ENCODE measurements around a stretch of chr11.

GRCh38 chr11:67185497-67185929 lies 66.5 kb downstream of the KDM2A start:
- RRBS, result no CpG with 5 or more reads among the region's 9 CpGs

GRCh38 chr11:67408967-67409633 lies 5.2 kb downstream of the TBC1D10C start:
- RRBS, result 37% methylated on average over 12 of the region's 32 CpGs

- RRBS, result 14% methylated on average over 3 of the region's 11 CpGs
Measured at GRCh38 chr11:67467948-67468707, 923 bp downstream of the TMEM134 start.

GRCh38 chr11:67634714-67635248 lies 4.8 kb downstream of the TBX10 start:
- RRBS, result no CpG with 5 or more reads among the region's 15 CpGs

DNA sequence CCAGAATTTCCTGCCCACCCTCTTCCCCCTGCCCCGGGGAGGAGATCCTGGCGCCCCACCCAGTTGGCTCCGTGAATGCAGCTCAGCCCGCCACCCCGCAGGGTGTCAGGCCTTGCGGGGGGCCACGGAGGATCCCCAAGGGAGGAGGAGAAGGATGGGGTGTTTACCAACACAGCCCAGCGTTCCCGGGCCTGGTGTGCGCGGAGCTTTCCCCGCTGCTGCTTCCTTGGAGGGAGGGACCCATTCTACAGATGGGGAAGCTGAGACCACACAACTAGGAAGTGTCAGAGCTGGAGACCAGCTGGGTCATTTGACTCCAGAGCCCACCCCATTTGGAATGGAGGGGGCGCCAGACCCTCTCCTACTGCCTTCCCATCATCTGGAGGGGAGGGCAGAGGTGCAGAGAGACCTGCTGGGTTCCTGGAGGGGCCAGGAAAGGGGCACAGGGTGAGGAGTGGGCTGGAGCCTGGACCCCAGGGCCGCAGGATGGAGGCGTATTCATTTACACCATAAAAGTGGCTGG lies 386 bp downstream of the TCIRG1 start:
- RRBS, result 8% methylated on average over 1 of the region's 15 CpGs

DNA sequence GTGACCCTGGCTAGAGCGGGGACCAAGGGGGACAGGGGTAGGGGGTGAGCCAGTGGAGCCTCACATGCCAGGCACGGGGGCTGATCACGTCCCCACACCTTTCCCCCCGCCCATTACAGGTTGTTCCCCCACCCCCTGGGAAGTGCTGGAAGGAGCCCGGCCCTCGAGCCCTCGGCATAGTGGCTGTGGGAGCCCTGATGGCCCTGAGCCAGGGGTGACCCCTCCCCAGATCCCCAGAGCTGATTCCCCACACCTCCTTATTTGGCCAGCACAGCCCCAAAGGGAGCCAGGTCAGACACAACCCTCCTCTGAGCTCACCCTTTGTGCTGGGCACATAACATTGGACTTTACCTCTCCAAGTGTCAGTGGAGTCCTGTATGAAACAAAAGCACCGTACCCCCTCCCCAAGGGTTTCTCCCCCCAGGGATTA lies 863 bp downstream of the TCIRG1 start:
- RRBS, result no CpG with 5 or more reads among the region's 8 CpGs

DNA sequence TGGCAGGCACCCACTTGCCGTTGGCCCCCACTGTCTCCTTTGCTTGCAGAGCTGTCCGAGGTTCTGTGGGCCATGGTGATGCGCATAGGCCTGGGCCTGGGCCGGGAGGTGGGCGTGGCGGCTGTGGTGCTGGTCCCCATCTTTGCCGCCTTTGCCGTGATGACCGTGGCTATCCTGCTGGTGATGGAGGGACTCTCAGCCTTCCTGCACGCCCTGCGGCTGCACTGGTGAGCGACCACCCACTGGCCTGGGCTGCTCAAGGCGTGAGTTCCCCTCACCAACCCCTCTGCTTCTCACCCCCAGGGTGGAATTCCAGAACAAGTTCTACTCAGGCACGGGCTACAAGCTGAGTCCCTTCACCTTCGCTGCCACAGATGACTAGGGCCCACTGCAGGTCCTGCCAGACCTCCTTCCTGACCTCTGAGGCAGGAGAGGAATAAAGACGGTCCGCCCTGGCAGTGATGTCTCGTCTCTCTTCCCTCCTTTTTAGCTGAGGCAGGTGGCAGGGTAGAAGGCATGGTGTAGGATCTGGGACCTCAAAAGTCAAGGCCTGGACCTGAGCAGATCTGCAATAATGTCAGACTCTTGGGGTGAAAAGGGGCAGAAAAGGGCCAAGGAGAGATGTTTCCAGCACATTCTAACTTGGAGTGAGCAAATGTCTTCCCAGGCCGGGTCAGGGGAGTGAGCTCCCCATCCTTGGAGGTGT lies 11.8 kb downstream of the TCIRG1 start:
- RRBS, result 75% methylated on average over 1 of the region's 19 CpGs

DNA sequence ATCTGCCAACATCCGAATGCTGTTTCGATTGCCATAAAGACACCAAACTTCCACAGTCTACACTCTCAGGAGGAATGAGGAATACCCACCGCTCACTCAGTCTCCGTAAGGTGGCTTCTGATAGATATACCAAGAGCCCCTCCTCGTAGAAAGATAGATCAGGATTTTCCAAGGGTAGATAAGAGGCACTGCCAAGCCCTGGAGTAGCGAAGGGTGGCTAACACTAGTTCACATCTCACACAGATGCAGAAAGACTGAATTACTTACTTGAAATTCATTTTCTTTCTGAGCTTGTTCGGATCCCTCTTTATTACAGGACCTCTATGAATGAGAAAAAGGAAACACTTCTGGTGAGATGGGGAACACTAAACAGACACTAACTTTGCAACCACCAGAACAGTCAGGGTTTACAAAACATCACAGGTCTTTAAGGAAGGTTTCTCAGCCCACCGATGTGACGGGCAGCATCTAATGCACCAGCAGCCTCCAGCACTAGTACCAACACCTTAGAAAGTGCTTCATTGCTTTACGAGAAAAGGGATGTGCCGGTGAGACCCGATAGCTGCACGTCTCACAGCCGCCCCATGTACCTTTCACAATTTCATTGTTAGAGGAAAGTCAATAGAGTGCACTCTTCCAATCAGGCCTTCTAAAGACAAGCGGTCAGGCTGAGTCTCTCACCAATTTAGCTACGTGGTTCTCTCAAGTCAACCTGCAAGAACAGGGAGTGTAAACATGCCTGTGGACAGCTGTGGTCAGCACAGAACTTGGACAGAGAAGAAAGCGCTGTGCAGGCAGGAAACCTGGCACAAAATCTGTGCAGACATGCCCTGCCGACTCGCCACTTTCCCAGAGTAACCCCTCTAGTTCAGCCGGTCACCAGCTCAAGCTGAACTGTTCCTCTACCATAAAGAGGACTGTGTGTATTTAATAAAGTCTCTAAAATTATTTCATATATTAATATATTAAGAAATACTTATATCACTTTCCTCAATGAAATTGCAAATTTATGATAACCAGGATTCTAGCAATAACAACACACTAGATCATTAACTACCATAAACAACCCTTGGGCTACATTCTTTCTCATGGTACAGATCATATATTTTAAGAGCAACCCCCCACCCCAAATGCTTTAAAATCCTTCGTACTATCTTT lies 39.7 kb downstream of the CHKA start:
- RRBS, result no CpG with 5 or more reads among the region's 21 CpGs

DNA sequence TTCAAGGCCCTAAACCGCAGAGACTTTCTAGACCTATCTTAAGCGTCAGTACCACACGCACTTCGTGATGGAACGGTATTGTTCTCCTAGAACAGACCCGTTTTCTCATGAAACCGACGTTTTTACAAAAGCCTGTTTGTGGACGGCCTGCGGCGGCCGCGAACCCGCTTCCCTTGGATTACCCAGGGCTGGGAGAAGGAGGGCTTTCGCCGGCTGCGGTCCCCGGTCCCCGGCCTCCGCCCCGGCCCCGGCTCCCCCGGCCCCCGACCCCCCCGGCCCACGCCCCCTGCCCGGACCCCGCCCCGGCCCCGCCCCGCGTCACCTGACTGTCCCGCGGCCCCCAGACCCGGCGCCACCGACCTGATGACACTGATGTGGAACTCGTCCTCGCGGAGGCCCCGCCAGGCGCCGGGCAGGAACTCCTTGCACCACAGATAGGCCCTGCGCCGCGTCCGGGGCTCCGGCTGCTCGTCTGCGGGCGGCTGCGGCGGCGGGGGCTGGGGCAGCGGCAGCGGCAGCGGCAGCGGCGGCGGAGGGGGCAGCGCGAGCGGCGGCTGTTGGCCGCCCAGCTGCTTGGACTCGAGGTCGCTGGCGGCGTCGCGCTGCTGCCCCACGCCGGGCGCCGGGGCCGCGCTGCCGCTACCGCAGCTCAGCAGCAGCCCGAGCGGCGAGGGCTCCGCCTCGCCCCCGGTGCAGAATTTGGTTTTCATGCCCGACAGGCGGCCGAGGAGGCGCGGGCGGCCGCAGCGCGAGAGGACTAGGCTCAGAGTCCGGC lies 533 bp downstream of the CHKA start:
- RRBS, result under 1% methylated on average over 37 of the region's 95 CpGs

DNA sequence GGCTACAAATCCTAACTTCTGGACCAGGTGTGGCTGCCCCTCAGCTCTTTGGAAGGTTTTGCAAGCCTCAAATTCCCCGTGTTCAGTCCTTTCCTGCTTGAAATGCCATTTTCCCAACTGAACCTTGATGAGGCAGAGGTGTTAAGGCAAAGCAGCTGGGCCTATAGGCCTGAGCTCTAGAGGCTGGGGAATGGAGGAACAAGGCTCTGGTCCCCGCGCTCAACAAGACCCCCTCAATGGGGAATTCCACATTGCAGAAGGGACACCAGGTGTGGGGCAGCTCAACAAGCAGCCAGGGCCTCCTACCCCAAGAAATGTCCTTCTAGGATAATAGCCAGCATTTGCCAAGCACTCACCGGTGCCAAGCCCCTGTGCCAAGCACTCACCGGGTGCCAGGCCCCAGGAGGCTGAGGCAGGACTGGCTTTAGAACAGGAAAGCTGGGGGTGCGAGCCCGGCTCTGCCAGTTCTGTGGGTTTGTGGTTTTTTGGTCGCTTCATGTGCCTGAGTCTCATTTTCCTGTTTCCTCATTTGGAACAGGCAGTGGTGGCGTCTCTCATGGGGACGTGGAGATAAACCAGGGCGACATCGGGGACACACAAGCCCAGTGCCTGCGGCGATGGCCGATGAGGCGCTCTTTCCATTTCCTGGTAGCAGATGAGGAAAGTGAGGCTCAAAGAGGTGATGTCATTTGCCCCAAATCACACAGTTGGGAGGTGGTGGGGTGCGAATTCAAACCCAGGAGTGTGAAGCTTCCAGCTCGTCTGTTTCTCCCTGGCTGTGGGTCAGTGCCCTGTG lies 20.7 kb upstream of the CHKA start:
- RRBS, result 18% methylated on average over 3 of the region's 18 CpGs

- RRBS, result no CpG with 5 or more reads among the region's 7 CpGs
Measured at GRCh38 chr11:68166165-68167066, 45.2 kb upstream of the CHKA start.

DNA sequence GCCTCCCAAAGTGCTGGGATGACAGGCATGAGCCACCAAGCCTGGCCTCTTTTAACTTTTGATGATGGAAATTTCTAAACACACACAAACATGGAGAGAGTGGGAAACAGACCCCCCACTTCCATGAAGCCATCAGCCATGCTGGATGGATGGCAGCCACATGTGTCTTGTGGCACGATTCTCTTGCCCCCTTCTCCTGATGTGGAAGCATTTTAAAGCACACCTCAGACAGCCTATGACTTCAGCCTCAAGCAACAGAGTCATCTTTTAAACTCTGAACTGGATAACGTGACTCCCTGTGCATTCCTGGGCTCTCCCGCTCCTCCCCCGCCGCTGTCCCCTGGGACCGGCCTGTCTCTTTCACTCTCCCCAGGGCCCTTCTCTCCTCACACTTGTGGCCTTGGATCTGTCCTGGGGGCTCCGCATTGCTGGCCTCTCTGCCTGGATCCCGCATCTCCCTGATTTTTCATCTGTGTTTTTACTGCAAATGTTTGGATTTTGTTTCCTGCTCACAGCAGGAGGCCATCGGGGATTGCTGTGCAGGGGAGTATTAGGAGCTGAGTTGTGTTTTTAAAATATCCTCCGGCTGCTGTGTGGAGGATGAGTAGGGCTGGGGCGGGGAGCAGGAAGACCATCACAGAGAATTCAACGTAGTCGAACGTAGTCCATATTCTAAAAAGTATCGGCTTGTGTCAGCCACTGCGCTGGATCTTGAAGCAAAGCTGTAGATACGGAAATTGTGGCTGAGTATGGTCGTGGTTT lies 15.5 kb downstream of the C11orf24 start:
- RRBS, result no CpG with 5 or more reads among the region's 18 CpGs

DNA sequence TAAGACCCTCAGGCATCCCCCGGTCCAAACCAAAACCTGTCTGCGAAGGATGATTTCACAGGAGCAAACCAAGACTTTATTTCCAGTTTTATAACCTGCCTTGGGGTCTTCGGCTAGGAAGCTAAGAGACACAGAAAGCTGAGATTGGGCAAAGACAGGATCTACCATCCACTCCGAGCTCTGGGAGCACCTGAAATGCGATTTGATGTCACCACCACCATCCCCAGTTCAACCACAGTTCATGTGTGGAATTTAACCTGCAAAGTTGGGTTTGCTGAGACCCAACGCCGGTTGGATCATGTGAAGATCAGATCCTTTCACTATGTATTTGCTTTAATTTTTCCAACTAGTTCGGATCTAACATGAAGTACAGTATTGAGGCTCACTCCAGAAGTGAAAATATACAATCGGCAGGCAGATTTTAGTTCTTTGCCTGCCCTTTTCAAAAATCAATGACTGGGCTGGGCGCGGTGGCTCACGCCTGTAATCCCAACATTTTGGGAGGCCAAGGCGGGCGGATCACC lies 1.3 kb upstream of the C11orf24 start:
- RRBS, result no CpG with 5 or more reads among the region's 14 CpGs

GRCh38 chr11:68313643-68314232 lies 1.3 kb downstream of the LRP5 start:
- RRBS, result no CpG with 5 or more reads among the region's 20 CpGs

- RRBS, result no CpG with 5 or more reads among the region's 11 CpGs
Measured at GRCh38 chr11:68315503-68316012, 3.2 kb downstream of the LRP5 start.

- RRBS, result no CpG with 5 or more reads among the region's 33 CpGs
Measured at GRCh38 chr11:68353940-68354981, 41.9 kb downstream of the LRP5 start.

DNA sequence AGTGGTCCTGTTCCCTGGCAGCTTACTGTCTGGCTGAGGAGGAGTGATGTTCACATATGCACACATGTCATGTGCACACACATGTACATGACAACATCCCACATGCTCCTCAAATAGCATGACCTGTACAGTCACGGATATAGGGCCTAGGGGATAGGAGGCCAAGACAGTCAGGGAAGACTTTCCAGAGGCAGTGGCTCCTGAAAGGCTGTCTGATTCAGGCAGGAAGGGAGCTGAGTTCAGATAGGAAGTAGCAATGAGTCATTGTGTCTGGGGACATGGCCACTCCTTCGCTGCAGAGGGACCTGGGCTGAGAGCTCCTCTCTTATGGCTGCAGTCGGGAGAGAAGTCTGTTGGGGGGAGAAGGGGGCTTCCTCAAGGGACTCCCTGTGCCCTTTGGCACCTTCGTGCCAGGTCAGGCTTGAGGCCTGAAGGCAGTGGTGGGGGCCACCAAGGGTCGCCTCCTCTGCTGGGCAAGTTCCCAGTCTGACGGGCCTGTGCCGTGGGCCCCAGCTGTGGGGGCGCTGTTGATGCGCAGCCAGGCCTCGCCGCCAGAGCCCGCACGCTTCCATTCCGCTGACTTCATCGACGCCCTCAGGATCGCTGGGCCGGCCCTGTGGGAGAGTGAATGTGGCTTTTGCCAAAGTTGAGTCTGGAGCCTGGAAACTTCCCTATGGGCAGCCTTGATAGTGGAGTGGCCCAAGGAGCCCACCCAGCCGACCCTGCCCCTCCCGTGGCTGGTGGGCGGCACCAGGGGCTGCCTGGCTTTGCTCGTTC lies 23.0 kb upstream of the PPP6R3 start:
- RRBS, result no CpG with 5 or more reads among the region's 22 CpGs

- RRBS, result no CpG with 5 or more reads among the region's 23 CpGs
Measured at GRCh38 chr11:68446081-68446905, 14.3 kb upstream of the PPP6R3 start.

- RRBS, result under 1% methylated on average over 16 of the region's 85 CpGs
Measured at GRCh38 chr11:68460882-68461967, 673 bp downstream of the PPP6R3 start.